Mesenchymal stem cell of adipose (primary cell): ENCODE results near the genes CD300LD, OTOP2, ARMC7 and MYO15B.

DNA sequence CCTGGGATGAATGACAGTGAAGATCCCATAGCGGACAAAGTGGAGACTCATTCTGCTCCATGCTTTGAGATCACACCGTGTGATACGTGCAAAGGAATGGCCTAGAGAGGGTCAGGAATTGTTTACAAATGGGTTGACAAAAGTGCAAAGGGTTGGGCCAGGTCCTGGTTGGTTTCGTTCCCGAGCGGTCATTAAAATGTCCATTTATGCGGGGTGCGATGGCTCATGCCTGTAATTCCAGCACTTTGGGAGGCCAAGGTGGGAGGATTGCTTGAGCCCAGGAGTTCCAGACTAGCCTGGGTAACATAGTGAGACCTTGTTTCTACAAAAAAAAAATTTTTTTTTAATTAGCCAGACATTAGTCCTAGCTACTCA lies 15.9 kb downstream of the GPRC5C start:
- CAGE, long polyA plus RNA: no peak

DNA sequence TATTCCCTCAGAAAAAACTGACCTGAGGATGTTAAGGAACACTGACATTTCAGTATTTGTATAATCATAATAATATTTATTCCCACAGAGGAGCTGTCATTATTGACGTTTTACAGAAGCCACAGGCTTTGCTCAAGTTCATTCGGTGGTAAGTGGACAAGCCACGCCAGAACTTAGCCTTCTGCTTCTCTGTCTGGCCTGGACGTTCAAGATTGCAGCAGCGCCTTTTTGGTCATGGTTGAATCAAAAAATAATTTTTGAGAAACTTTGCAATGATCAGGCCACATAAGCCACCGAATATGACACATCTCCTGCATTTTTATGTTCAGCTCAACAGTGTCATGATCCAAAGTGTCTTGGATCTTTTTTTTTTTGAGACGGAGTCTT lies 2.5 kb upstream of the CD300A start:
- CAGE, long polyA plus RNA: no peak

DNA sequence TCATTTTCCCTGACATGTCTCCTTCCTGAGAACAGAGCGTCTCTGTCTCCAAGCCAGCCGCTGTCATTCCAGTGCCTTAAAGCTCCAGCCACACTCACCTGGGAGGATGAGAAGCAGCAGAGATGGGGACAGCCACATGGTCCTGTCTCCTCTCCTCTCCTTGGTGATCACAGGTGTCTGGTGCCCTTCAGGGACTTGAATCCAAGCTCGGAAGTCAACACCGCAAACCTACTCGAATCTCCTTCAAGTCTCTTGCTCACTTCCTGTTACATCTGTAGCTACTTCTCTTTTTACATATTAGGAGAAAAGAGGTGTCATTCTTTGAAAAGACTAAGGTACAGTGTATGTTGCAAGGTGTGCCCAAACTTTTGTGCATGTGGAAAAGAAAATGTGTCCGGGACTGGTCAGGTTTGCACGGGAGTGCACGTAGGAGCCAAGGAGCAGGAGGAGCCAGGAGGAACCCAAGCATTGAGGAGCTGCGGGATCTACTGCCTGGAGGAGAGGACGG lies at the start of gene CD300LD:
CD300LD (minus strand) TSS at position 219 of the 508 bp plus-strand sequence.
- CAGE, long polyA plus RNA: no peak

DNA sequence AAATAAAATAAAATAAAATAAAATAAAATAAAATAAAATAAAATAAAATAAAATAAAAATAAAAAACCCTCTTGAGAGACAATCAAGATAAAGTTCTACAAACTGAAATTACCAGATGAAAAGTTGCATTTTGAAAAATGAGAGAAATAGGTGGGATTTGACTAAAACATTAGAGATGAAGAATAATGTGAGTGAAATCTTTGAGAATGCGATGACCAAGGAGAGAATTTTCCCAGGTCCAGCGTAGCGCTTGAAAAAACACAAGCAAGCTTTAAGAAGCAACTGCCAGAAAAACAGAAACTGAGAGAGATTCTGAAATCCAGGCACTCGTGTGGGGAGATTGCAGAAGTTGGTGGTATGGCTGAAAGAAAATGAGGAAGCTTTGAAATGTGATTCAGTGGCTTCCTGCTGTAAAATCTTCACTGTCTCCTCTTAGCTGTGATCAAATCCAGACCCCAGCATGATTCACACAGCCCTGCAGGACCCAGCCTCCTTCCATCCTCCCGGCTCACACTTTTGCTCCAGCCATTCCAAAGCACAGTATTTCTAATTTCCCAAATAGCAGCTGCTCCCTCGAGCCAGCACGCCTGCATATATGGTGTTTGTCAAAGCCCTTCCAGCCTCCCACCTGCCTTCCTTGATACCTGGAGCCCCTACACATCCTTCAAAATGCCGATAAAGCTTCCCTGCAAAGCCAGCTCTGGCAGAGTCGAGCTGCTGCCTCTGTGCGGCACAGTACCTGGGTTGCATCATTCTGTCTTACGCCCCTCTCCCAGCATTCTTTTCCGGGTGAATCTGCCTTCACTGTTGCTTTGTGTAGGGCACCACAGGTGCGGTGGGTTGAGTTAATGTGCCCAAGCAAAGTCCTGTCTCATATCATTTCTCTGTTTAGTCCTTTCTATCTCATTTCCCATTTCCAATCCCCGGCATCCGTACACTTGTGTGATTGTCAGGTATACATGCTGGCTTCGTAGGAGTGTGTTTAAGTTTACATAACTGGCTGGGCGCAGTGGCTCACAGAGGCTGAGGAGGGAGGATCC lies 8.4 kb upstream of the CD300E start:
- CAGE, long polyA plus RNA: no peak

GRCh38 chr17:74748809-74749318 lies 436 bp downstream of the NHERF1 start:
- CAGE, long polyA plus RNA: no peak

GRCh38 chr17:74763829-74764551 lies 12.2 kb downstream of the NAT9 start:
- CAGE, long polyA plus RNA: no peak

DNA sequence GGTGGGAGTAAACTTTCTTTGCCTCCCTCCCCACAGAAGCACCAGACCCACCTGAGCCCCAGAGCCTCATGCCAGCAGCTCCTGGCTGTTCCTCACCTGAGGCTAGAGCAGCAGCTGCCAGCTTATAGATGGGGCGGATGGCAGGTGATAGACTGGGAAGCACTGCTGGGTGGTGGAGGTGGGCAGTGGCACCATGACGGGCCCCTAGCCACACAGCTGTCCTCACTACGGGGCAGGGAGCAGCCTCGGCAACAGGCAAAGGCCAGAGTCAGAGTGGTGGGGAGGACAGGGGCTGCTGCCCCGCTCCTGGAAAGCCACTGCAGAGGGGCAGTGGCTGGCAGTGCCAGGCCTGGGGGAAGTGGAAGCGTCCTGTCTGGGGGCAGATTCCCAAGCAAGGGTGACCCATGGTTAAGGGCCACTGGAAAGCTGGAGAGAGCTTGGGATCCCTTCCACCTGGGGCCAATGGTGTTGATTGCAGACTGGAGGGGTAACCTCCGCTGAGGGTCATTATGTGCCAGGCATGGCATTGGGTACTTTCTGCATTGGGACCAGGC lies 20.6 kb downstream of the GRIN2C start:
- CAGE, long polyA plus RNA: no peak

GRCh38 chr17:74922640-74923044 lies 413 bp downstream of the USH1G start:
- CAGE, long polyA plus RNA: no peak

- CAGE, long polyA plus RNA: no peak
Measured at GRCh38 chr17:74924017-74924464, at the start of gene OTOP2. OTOP2 (plus strand) TSS chr17:74924273.

DNA sequence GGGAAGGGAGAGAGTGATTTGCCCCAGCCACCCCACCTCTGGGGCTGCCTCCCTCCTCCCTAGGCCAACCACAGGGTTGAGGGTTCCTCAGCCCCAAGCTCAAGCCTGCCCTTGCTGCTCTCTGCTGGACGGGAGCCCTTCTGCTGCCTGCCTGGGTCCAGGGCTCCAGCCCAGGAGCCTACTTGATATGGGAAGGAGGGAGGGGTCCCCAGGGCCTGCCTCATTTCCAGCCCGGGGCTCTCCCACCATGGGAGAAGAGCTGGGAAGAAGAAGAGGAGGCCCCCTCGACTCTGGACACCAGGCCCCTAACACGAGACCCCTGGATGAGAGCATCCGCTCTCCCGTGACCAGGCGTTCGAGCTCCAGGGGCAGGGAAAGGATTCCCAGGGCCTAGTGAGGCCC lies 712 bp downstream of the SLC16A5 start:
- CAGE, long polyA plus RNA: no peak

GRCh38 chr17:75090827-75091774 lies 3.3 kb downstream of the SLC16A5 start:
- CAGE, long polyA plus RNA: no peak

DNA sequence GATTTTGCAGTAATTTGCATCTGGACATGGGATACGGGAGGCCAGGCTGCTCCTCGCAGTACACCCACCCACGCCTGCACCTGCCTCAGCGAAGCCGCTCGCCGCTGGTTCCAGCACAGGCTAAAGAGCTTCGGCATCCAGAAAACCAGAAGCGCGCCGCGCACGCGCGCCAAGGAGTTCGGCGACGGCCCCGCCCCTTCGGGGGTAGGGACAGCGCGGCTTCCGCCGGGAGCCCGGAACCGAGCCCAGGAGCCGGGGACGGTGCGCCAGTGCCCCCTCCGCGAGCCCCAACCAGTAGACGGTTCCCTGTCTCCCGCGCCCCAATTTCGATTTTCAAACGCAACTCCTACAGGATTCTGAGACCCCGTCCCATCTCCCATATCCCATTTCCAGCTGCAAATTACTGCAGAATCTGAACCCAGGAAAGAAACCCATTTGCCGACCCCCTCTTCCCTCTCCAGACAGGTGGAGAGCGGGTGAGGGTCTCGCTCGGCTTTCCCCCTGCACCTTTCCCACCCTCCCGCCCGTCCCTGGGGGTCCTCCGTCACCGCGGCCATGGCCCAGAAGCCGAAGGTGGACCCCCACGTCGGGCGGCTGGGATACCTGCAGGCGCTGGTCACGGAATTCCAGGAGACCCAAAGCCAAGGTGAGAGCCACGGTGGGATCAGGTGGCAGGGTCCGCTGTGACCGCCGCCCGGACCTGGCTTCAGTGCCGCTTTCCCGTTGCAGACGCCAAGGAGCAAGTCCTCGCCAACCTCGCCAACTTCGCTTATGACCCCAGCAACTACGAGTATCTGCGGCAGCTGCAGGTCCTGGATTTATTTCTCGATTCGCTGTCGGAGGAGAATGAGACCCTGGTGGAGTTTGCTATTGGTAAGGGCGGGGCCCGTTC lies at the start of gene ARMC7:
ARMC7 (plus strand) TSS at position 236 of the 892 bp plus-strand sequence.
- CAGE, long polyA plus RNA: no peak

GRCh38 chr17:75255830-75256863 lies 5.3 kb downstream of the GGA3 start:
- CAGE, long polyA plus RNA: no peak

- CAGE, long polyA plus RNA: no peak
Measured at GRCh38 chr17:75354414-75354981, 51.0 kb downstream of the GRB2 start.

DNA sequence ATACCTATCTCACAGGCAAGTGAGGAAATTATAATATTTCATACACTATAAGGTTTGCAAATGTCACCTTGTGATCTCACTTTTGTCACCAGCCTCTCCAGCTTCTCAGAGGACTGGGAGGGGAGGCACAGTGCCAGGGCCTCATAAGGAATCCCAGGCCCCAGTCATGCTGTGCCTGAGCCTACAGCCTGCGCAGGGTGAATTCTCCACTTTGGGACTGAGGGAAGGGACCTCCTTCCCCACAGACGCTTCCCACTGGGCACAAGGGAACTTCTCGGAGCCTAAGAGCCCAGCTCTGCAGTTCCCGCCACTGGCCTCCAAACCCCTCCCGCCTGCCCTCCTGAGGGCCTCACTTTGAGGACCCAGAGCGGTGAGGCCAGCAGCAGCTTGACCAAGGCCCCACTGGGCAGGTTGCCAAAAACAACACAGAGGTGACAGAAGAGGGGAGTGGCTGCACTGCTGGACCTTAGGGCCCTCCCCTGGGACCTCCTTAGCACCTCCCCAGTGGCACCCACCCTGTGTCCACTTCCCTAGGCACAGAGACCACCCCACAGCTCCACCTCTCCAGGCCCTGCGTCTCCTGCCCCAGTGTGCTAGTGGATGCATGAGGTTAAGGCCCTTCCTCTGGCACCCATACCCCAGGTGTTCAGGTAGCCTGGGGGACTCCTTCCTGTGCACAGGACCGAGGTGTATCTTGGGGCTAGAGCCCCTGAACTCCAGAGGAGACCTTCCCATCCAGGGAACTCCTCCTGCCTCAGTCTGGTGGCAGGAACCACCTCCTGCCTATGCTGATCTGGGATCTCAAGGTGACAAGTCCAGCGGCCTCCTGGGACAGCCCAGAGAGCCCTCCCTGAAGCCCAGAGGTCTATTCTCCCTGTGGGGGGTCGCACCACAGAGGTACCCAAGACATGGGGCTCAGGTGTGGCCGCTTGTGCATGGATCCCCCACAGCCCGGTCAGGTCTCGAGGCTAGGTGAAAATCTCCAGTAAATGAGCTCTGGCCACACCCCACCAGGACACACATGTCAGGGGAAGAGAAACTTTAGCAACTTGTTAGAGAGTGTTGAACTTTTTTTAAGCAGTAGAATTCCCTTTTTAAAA lies 3.5 kb downstream of the CASKIN2 start:
- CAGE, long polyA plus RNA: no peak

GRCh38 chr17:75542120-75542735 lies 16.7 kb downstream of the LLGL2 start:
- CAGE, long polyA plus RNA: no peak

GRCh38 chr17:75587557-75588718 lies at the start of gene MYO15B:
MYO15B (plus strand) TSS chr17:75587800.
- CAGE, long polyA plus RNA: no peak

DNA sequence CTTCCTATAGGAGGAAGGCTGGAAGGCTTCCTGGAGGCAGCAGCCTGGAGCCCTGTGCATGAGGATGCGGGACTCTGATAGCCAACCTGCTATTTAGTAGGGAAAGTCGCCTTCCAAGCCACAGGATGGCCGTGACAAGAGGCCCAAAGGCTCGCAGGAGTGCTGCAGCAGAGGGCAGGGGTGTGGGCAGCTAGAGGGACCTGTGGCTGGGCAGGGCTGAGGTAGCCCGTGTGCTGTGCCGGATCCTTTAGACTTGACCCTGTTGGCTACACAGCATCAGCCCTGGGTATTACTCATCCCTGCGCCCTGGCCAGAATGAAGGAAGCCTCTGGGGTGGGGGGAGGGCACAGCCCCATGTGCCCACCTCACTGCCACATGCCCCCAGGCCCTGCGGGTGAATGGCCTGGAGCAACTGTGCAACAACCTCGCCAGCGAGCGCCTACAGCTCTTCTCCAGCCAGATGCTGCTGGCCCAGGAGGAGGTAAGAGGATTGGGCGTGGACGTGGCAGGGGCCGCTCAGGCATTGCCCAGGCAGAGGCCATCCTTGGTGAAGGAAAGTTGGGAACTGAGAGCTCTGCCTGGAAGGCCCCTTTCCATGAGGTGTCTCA lies 8.6 kb downstream of the MYO15B start:
- CAGE, long polyA plus RNA: no peak

DNA sequence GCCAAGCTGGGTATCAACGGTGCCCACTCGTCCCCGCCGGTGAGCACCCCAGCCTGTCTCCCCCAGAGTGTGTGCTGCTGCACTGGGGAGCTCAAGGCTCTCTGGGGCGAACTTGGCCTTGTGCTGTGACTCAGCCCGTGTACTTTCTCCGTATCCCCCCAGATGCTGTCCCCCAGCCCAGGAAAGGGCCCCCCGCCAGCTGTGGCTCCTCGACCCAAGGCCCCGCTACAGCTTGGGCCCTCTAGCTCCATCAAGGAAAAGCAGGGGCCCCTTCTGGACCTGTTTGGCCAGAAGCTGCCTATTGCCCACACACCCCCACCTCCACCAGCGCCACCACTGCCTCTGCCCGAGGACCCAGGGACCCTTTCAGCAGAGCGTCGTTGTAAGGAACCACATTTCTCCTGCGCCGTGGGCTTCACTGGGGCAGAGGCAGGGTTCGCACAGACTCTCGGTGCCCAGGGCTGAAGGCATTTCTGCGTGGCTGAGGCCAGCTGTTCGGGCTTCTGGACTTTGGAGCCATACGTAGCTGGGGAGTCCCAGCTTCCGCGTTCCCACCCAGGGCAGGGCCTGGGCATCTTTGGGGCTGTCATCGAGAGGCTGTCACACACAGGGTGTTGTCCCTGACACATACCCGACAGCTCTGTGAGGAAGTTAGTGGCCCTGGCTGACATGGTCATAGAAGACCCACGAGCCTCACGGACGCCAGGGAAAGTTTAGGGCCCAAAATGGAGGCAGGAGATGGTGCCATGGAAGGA lies 16.1 kb upstream of the SMIM5 start:
- CAGE, long polyA plus RNA: no peak

DNA sequence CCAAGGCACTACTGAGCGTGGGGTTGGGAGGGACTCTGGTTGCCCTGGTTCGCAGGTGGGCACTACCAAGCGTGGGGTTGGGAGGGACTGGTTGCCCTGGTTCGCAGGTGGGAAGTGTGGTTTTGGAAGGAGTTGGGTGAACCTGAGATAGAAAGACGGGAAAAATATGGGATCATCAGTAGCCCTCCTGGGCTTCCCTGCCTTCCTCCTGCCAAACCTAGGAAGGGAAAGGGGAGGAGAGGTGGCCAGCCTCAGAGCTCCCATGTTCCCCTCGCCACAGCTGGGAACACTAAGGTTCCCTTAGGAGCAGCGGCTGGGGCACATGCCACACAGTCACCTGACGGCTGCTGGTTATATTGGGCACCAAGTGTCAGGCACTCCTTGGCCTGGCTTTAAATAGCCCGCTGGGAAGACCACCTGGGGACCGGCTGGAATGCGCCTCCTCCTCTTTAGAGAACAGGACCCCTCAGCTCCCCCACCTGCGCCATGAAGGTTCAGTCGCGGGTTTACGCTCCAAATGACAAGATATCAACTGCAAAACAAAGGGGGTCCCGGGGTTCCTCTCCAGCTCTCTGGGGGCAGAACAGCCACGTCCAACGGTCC lies 3.1 kb downstream of the SMIM5 start:
- CAGE, long polyA plus RNA: no peak